Left ventricle myocardium (tissue), 1 donor: ENCODE data around the gene CHCHD1.

DNA sequence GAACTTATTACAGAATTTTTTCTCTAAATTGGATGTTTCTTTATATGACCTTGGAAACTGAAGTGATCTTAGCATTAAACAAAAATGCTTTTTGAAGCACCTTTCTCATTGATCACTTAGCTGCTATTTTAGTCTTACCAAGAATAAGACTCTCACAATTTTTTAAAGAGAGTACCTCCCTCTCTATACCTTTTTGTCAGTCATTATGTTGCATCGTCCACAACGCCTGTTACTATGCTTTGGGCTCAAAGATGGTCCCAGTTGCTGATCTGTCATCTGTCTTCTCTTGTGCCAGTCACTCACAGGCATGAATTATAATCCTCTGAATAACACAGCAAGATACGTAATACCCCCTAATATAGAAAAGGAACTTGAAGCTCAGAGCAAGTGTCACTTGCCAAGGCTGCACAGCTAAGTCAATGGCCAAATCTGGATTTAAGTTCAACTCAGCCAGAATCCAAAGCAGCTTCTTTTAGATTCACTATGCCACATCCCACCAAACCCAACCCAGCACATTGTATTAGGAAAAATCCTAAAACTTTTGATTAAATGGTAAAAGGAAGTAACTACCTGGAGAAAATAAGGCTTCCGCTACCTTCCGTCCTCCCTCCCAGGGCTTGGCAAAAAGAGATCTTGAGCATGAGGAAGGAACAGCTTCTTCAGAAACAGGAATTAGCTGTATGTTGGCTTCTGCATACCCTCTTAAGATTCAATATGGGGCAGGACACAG lies 19.9 kb upstream of the ASCC1 start:
- PRO-cap, result no peak

DNA sequence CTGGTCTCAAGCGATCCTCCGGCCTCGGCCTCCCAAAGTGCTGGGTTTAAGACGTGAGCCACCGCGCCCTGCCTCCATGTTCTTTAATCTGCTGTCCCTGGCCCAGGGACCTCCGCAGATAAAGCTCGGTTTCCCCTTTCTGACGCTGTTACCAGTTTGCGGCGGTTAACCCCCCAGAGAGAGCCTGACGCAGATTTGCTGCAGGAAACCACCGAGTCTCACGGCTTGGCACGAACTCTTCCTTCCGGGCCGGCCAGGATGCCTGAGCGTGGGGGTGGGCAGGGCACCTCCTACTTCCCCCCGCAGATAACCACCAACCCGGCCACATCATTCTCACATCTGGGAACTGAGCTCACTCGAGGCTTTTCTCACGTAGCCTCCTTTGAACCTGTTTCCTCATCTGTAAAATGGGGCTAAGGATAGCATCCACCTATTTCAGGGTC lies 23.4 kb downstream of the DDIT4 start:
- PRO-cap, result bidirectional peak, plus-strand start at position 336 of the sequence, minus-strand start at position 93 of the sequence

DNA sequence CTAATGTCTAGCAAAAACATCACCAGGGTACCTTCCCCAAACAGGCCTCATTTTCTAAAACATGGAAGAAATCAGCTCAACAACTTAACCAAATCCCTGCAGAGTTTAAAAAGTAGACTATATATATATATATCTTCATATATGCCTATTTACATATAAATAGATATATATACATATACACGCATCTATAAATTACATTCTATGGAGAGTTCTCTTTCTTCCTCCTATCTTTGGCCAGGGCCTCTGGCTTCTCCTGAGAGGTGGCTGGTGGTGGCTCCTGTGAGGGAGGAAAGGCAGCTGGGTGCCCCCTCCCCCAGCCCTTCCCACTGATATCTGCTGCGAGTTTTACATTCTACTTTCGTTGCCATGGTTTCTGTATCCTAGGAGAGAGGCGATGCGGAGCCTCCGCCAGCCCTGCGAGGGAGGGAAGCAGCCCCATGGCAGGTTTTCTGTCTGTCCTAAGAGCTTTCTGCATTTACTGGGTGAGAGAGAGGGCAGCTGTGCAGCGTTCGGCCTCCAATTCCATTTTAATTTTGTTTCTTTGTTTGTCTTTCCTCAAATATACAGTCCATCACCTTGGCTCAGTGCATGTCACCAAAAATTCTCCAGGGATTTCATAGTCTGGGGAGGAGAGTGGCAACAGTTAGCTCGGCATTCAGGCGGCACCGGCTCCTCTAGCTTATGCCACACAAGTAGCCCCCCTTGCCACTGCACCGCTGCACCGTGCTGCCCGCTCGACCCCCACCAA lies 20.5 kb downstream of the DNAJB12 start:
- PRO-cap, result no peak

DNA sequence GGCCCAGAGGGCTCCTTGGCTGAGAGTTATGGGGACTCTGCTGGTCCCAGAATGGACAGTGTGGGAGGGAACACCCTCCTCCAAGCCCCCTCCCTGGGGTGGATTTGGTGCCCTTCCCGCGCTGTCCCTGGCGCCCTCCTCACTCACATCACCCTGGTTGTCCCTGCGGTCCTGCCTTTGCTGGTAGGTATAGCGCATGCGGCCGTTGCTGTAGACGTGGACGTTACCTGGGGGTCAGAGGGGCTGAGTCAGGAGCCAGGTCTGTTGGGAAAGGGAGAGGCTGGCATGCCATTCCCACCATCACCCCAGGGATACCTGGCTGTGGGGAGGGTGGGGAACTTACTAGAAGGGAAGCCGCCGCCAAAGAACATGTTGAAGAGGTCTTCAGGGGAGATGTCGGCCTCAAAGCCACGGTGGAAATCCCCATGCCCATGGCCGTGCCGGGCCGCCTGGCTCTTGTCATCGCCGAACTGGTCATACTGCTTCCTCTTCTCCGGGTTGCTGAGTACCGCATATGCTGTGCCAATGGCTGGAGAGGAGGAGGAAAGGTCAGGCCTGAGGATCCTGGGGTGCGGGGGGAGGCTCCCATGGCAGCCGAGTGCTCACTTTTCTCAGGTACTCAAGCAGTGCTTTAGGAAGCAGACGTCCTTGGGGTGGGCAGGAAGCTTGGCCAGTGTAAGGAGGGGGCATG lies 13.9 kb downstream of the DNAJB12 start:
- PRO-cap, result no peak

- PRO-cap, result no peak
Observed at GRCh38 chr10:72353250-72353934, 1.3 kb downstream of the DNAJB12 start.

- PRO-cap, result no peak
Observed at GRCh38 chr10:72707961-72708405, 16.0 kb downstream of the MCU start.

DNA sequence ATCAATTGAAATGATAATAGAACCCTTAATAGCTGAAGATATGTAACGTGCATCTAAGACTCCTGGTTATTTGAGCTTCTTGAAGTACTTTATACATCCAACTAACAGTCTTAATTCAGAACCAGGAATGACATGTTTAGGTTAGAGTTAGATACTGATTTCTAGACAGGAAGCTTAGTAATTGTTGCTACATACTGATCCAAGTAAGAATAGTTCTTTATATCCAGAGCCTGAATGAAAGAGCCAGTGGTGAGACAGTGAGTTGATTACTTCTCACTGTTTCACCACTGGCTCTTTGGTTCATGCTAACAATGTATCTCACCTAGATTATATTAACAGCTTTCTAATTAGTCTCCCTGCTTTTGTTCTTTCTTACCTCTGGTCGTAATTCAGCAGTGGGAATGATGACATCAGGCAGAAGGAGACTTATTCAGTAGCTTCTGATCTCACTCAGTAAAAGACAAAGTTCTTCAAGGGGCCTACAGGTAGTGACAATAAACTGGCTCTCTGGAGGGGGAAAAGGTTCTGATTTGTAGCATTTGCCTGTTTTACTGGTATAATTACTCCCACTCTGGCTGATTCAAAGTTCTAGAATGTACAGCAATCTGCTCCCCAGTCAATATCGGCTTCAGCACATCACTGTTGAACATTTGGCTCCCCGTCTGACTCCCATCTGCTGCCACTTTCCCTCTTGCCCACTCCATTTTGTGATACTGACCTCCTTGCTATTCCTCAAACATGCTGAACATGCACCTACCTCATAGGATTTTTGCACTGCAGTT lies 29.0 kb downstream of the MCU start:
- PRO-cap, result no peak

GRCh38 chr10:72809491-72810256 lies 83.9 kb upstream of the OIT3 start:
- PRO-cap, result no peak

DNA sequence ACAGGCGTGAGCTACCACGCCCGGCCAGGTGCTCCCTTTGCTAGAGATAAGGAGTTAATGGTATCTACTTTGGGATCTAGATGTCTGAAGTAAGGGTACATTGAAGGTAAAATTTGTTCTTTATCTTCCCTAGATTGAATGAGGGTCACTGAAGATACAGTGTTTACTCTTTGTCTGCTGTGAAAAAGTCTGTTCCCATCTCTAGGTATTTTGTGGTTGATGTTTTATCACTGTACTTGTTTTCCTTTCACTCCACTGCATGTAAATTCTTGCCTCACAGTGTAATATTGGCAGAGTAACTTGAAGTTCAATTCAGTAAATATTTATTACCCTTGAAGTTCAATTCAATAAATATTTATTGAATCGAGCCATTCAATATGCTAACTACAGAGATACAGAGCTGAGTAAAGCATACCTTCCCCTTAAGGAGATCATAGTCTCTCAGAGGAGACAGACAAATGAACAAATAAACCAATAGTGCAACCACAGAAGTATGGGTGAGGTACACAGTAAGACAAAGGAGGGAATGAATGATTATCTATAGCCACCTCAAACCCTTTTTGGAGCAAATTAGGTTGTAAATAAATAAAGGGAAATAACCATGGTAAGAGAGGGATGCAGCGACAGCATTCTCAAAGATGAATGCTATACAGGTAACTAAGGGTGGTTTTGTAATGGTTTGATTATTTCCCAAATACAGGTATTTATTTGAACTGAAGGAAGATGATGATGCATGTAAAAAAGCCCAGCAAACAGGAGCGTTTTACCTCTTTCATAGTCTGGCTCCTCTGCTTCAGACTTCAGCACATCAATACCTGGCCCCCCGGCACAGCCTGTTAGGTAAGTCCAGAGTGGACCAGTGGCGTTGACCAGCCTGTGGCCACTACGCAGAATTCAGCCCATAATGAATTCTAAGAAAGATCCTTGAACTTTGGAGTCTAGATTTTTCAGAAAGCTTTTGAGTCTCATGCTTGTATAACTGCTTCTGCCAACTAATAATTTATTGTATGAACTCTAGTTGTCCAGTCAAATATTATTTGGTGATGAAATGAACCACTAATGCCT lies 9.4 kb downstream of the NUDT13 start:
- PRO-cap, result no peak

DNA sequence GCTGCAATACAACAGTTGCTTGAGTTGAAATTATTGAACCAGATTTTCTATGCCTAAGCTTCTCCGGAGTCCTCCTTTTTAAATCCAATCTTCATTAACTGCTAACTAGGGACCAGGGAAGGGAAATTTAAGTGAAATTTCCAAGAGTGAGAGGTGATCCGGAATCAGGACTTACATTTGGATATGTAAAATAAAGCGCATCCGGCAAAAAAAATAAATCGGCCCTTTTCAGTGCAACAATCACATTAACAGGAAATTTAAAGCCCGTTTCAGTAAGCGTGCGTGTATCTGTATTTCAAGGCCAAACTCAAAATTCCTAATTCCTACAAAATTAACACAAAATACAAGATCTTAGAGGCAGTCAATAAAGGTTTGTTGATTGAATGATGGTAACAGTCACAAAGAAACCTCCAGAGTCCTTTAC lies 779 bp downstream of the DNAJC9 start:
- PRO-cap, result no peak

DNA sequence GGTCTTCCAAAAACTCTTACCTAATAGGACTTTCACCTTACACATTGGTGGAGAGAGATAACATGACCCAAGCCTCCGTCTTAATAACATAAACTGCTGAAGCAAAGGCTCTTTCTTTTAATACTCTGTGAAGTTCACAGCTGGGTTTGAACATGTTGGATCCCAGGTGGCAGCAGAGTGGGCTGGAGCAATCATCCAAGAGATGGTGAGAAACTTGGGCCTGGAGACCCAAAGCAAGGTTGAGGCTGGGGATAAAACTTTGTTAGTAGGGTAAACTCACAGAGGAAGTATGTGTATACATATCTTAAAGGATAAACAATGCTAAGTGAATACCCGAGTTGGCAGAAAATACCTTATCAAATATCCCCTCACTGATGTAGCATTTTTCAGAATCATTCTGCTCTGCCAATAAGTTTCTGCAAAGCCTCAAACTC lies 751 bp upstream of the DNAJC9 start:
- PRO-cap, result no peak

GRCh38 chr10:73471331-73471645 lies 24.5 kb downstream of the PPP3CB start:
- PRO-cap, result no peak

- PRO-cap, result no peak
Observed at GRCh38 chr10:73496295-73496544, 396 bp upstream of the PPP3CB start.

DNA sequence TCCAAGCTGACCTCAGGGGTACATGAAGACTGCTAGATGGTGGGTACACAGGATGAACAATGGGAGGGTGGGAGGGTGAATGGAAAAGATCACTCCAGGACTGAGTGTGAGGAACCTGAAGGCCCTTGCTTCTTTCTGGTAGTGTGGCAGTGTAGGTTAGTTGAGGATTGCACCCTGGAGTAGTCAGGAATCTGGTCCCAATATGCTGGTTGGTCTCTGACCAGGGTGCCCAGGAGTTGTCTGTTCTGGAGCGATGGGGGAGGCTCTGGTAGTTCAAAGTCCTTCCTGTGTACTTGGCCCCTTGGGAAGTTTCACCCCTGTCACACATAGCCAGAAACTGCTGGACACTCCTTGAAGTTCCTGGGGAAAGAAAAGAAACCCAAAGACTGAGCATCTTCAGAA lies 3.0 kb upstream of the PPP3CB start:
- PRO-cap, result no peak

DNA sequence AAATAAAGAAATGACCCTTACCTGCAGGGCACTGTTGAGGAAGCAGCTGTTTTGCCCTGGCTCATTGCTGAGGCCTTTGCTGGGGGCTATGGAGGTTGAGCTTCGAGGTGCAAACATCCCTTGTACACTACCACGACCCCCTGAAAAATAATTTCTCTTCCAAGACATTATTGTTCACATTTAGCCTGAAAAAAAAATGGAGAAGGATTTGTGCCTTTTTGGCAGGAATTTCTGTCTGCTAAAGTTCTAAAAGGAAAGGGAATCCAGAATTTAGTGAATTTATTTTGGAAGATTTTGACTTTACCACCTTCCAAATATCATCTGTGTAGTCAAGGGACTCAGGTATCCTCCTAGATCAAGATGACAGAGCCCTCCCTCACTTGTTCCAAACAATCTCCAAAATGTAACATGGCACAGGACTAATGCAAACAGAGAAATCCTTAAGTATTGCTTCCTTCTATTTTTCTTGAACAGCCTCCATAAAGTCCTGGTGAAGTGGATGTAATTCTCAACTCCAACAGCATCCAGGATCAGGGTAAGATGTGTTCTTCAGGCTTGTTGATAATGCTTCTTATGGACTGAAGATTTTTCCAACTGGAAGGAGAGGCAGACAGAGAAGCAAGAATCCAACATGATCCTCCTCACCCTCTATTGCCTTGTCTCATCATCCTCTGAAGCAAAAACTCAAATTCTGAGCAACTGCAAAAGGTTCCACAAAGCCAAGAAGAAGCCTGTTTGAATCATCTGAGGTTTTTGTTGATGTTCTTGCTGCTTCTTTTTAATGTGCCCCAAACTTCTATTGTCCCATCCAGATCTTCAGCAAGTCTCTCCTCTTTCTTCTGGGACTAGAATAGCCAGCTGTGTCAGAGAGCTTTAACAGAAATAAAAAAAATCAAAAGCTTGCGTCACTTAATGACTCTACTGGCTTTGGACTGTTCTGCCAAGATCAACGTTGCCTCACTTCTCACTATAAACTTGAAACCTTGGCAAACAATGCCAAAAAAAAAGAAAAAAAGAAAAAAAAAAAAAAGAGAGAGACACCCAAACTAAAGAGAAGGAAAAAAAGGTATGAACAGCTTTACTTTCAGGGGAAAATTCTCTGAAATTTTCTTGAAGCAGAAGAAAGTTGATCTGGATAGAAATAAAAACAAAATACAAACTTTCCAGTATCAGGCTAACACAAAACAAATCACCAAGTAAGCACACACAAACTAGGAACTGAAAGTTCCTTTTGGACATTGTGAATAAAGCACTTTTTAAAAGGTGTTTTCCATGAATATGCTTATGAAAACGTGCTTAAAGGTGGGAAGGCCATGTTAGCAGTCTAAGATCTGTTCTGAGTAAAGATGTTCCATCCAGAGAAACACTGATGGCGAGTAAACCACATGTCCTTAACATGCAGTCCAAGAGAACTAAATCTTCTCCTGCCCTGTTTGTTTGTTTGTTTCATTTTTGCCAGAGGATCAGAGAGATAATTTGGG lies 15.1 kb downstream of the USP54 start:
- PRO-cap, result bidirectional peak, plus-strand start at position 912 of the sequence, minus-strand start at position 847 of the sequence

- PRO-cap, result bidirectional peak, plus-strand start at chr10:73651248, minus-strand start at chr10:73651066
Observed at GRCh38 chr10:73650744-73651390, 5.0 kb downstream of the SYNPO2L start.

DNA sequence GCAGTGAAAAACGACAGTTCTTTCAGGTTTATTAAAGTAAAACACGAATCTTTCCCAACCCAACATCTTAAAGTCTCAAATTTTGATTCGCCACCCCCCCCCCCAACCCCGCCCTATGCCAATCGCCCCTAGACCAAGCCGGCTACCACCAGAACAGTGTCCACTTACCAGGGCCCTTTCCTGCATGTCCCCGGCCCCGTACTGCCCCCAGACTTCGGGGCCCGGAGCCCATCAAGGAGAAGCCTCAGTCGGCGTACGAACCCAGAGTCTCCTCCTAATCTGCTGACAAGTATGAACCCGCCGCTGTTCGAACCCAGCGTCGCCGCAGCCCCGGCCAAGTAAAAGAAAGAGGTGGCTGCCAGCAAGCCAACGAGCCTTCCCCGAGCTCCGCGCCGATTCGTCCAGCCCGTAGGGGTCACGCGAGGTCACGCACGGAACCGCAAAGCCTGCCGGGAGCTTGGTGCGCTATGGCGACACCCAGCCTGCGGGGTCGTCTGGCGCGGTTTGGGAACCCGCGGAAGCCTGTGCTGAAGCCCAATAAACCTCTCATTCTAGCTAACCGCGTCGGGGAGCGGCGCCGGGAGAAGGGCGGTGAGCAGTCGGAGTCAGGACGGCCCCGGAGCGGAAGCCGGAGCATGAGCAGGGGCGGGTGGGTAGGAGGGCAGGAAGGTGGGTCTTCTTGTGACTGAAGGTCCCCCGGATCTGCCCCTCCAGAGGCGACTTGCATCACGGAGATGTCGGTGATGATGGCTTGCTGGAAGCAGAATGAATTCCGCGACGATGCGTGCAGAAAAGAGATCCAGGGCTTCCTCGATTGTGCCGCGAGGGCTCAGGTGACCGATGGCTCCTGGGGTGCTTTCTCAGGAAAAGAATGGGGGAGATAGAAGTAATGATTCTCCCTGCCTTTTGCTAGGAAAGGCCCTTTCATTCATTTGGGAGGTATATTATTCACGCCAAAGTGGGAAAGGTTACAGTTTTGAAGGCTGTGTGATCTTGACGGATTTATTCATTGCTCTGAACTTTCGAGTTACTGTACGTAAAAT lies at the start of gene CHCHD1:
TSS of gene CHCHD1 (plus strand) at position 440 of the 1,043 bp plus-strand sequence.
- PRO-cap, result bidirectional peak, plus-strand start at position 442 of the sequence, minus-strand start at position 345 of the sequence

DNA sequence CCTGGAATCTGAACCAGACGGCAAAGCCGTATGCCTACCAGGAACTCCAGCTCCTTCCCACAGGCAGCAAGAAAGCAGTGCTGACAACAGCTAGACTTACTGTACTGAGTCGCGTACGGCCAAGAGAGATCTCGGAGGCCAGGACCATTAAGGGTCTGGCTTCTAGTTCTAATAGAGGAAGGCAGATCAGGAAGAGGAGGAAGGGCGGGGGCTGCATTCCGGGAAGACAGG lies 25.7 kb downstream of the CAMK2G start:
- PRO-cap, result no peak

DNA sequence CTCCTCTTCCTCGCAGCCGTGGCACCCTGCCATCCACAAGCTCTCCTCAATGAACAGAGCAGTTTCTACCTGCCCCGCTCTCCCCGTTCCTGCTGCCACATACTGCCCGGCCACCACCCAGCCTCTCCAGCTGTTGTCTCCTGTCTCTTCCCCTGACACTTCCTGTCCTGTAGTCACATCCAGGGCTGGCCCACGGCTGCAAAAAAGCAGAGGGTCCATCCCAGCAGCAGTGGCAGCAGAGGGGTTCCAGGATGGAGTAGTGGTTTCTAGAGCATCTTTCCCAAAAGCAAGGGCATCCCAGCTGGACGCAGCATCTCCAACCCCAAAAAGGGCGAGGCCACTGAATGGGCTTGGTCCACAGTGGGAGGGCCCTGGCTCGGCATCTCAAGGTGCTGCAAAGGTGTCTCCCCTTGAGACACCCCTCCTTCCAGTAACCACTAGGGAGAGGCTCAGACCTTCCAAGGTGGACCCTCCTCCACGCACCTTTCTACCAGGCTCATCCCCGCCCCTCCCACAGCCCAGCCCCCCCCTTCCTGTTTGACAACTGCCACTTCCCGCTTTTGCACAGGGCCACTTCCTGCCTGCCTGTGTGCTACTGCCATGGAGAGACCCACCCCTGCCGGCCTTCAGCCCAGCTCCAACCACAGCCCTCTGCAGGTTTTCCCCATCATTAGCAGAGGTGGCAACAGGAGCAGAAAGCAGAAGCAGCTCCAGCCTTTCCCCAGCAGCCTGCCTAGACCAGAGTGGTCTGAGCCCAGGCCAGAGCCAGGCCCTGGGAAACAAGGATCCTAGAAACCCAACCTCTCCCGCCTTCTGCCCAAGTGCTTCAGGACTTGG lies 8.8 kb downstream of the CAMK2G start:
- PRO-cap, result no peak

DNA sequence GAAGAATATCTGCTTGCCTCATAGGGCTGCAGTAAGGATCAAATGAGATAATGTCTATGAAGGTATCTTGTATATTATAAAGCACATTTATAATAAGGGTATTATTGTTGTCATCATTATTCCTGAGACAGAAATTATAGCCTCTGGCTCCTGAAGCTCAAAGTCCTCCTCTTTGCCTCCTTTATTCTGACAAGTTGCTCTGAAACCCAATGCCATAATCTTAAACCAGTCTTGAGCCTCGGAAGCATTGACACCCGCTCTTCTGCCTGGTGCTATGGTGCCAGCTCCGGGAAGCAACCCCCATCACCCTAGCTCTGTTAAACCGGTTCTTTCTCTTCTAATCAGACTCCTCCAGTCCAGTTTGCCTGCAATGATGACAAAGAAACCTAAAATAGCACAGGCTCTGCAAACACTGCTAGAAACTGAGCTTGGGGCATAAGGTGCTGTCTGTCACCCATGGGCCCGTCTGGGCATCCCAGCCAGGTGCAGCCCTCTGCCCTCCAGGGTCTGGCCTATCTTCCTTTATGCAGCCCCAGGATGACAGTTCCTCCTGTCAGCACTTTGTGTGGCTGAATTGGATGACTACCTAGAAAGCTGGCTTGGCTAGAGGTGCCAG lies 14.1 kb upstream of the CAMK2G start:
- PRO-cap, result no peak